Measurements from ENCODE around the genes NDUFAF3, CCDC71, DAG1, RNF123 and UBA7.

- CAGE, long polyA plus RNA, result no peak
- RRBS, result no CpG with 5 or more reads among the region's 10 CpGs
These were observed 2.4 kb downstream of the DALRD3 start for GRCh38 chr3:49015682-49016753.

DNA sequence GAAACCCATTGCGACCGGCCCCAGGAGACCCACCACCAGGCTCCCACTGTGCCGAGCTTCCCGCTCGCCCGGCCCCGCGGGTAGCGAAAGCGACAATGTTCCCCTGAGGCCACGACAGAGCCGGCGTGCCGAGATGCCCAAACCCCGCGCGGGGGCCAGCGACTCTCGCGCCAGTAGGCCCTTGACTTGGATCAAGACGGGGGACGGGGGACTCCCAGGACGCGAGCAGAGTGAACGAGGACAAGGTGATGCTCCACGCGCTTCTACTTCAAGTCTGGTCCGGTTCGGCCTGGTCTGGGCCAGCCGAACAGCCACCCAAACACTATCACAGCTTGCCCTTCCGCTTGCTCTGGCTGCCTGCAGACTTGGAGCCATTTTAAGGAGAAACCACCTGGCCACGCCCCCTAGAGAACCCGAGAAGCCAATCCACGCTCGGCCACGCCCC, 744 bp upstream of the NDUFAF3 start:
- CAGE, long polyA plus RNA, result no peak
- RRBS, result 2% methylated on average over 11 of the region's 36 CpGs

DNA sequence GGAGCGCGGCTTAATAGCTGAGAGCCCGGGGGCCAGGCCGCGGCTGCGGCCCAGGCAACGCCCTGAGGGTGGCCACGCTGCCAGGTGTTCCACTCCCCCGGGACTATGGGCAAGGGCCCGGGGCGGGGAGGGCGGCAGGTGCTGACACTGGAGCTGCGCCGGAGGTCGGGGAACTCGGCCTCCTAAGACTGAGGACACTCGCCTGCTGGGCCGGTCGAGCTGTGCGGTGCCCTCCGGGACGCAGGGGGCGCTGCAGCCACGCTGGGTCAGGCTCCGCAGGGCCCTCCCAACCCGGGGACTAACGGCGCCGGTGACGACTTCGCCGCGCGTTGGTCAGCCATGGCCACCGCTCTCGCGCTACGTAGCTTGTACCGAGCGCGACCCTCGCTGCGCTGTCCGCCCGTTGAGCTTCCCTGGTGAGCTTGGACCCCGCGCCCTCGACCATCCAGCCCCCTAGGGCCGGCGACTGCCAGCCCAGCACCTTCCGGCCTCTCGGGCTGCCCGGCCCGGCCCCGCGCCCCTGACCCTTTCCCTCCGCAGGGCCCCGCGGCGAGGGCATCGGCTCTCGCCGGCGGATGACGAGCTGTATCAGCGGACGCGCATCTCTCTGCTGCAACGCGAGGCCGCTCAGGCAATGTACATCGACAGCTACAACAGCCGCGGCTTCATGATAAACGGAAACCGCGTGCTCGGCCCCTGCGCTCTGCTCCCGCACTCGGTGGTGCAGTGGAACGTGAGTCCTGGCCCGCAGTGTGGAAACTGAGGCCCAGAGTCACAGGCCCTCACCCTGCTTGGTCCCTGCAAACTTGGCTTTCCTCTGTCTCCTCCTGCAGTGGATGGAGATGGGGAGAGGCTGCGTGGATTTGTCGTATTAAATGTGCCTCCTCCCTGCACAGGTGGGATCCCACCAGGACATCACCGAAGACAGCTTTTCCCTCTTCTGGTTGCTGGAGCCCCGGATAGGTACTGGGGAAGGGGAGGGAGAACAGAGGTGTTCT, at the start of gene NDUFAF3:
NDUFAF3 (plus strand) TSS at position 316 of the 998 bp plus-strand sequence.
- CAGE, long polyA plus RNA, result start-site peak on the plus strand centred at position 303 of the sequence, 53 bp wide, 630 and 466 reads in 2 replicates
- RRBS, result 3% methylated on average over 32 of the region's 87 CpGs

DNA sequence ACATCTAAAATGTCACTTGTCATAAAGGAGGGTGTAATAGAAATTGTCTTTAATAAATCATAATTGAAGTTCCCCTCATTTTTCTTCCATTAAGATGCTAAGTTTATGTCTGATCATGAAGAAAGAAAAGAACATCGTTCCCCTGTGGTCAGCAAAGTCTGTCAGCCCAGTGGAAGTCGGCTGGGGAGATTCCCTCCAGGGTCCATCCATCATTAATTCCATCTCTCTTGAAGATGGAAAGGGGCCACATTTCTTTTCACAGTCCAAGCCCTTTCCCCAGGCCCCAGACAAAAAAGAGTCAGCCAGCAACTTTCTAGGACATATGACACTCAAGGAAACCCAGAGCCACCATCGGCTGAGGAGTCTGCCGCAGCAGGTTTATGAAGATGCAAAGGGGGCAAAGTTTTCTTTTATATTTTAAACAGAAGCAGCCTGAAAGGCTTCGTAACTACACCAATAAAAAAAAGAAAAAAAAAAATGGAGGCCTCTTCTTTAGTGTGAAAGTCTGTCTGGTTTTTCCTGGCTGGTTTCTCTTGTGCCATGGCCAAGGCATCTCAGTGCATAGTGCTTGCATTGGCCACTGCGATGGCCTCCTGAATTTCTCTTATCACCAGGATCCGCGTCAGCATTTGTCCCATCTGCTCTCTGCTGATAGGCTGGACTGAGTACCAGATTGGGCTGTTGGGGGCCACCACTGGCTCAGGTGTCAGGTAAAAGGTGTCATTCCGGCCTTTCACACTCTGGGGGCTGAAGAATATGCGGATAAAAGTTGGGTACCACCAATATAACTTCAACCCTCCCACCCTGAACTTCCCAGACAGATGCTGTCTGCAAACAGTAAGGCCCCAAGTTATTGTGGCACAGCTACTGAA, 936 bp upstream of the IMPDH2 start:
- CAGE, long polyA plus RNA, result no peak
- RRBS, result no CpG with 5 or more reads among the region's 10 CpGs

- CAGE, long polyA plus RNA, result no peak
- RRBS, result no CpG with 5 or more reads among the region's 6 CpGs
These were observed 24.5 kb downstream of the QRICH1 start for GRCh38 chr3:49069328-49069875.

DNA sequence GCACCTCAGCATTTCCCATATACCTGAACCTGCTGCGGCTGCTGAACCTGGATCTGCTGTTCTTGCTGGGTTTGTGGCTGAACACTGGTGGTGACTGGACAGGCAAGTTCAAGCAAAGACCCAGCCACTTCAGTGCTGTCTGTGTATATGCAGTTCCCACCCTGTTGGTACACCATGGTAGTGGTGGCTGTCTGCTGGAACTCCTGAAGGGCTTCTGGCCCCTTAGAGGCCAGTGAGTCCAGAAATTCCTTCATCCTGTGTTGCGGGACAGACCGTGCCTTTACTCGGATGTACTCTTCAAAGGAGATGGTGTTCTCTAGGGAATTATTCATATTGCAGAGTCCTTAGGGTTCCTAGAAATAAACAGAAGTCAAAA, 17.2 kb downstream of the QRICH1 start:
- CAGE, long polyA plus RNA, result no peak
- RRBS, result no CpG with 5 or more reads among the region's 4 CpGs

GRCh38 chr3:49121356-49122135, 923 bp upstream of the USP19 start:
- CAGE, long polyA plus RNA, result no peak
- RRBS, result no CpG with 5 or more reads among the region's 19 CpGs

- CAGE, long polyA plus RNA, result no peak
- RRBS, result no CpG with 5 or more reads among the region's 12 CpGs
These were observed 1.5 kb upstream of the USP19 start for GRCh38 chr3:49122136-49122594.

GRCh38 chr3:49166159-49166725, at the start of gene CCDC71:
CCDC71 (minus strand) TSS chr3:49166331.
- CAGE, long polyA plus RNA, result start-site peak on the minus strand at chr3:49166296-49166327, 155 and 84 reads in 2 replicates
- RRBS, result 1% methylated on average over 26 of the region's 46 CpGs

- CAGE, long polyA plus RNA, result no peak
- RRBS, result no CpG with 5 or more reads among the region's 3 CpGs
These were observed 28.8 kb downstream of the USP4 start for GRCh38 chr3:49310993-49311456.

GRCh38 chr3:49358385-49358583, 131 bp upstream of the GPX1 start:
- CAGE, long polyA plus RNA, result no peak
- RRBS, result 1% methylated on average over 8 of the region's 14 CpGs

- CAGE, long polyA plus RNA, result no peak
- RRBS, result 2% methylated on average over 95 of the region's 111 CpGs
These were observed at the start of gene DAG1 for GRCh38 chr3:49470105-49471133. DAG1 (plus strand) TSS chr3:49470267.

GRCh38 chr3:49471134-49471486, 1.0 kb downstream of the DAG1 start:
- CAGE, long polyA plus RNA, result no peak
- RRBS, result no CpG with 5 or more reads among the region's 5 CpGs

DNA sequence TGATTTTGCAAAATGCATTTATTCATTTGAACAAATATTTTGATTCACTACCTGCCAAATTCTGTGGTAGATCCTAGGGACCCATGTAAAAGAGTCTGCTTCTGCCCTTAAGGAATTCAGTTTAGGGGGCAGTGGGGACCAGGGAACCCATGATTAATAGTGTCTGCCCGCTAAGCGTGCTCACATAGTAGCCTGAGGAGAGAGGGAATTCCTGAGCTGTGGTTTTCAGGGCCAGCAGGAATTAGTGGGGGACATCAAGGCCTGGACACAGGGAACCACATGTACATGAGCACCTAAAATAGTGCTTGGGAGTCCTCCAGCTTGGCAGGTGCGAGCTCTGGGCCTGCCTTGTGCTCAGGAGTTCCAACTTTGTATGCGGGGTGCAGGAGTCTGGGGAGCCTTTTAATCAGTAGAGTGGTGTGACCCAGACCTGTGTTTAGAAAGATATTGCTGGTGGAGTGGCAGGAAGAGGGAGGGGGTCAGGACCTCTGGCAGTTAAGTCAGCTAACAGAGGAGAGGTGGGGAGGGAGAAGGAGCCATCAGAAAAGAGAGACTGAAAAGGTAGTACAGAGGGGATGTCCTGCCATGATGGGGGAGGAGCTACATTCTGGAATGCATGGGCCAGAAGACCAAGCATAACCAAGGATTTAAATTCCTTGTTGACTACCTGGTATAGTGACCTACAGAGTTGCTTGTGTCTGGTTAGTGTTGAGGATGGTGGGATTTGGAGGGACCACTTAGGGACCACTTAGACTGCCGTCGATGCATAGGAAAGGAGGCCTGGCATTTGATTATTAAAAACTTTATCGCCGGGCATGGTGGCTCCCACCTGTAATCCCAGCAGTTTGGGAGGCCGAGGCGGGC, 1.9 kb downstream of the DAG1 start:
- CAGE, long polyA plus RNA, result no peak
- RRBS, result no CpG with 5 or more reads among the region's 10 CpGs

- CAGE, long polyA plus RNA, result no peak
These were observed 34.2 kb upstream of the BSN start for GRCh38 chr3:49520138-49520360.

DNA sequence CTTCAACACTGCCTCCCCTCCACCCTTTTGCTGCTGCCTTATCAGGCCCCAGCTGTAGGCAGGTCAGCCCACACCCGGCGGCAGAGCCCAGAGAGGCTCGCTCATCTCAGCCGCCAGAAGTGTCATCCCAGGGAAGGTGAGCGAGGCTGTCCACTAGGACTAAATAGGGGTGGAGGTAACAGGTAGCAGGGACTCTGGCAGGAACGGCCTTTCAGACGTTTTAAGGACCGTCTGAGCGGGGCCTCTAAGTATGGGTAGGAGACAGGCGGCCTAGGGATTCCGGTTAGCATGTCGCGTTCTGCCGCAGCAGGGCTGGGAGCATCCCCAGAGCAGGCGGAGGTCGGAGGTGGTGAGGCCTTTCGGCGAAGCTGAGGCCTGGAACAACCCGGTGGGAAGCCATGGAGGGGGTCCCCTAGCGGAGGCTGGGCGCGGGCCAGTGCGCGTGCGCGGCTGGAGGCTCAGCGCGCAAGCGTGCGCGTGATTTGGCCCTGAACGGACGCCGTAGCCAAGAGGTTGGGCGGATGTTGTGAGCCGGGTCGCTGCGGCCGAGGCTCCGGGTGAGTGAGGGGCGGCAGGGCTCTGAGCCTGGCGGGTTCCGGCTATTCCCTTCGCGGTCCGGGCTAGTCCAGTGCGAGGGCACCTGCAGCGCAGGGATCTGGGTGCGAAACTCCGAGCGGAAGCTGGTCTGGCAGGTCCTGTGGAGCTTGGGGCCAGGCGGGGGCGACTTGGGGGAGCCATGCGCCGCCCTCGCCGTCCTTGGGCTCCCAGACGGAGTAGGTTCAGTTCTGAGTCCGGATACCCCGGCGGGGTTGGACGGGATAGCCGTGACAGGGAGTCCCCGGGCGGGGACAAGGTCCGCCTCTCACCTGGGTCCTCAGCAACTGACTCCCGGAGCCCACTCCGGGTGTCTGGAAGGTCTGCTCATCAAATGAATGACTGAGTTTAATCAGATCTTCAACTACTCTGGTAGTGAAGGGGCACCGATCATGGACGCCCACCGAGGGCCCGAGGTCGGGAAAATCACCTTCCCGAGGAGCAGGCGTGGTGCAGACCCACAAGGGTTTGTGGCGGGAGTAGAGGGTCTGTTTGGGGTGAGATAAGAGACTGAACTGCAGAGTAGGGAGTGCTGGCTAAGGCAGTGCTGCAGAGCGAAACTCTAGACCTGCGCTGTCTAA, at the start of gene RNF123:
RNF123 (plus strand) TSS at position 508 of the 1,175 bp plus-strand sequence.
- CAGE, long polyA plus RNA, result start-site peak on the plus strand centred at position 527 of the sequence, 47 bp wide, 259 and 207 reads in 2 replicates
- RRBS, result 3% methylated on average over 2 of the region's 78 CpGs

DNA sequence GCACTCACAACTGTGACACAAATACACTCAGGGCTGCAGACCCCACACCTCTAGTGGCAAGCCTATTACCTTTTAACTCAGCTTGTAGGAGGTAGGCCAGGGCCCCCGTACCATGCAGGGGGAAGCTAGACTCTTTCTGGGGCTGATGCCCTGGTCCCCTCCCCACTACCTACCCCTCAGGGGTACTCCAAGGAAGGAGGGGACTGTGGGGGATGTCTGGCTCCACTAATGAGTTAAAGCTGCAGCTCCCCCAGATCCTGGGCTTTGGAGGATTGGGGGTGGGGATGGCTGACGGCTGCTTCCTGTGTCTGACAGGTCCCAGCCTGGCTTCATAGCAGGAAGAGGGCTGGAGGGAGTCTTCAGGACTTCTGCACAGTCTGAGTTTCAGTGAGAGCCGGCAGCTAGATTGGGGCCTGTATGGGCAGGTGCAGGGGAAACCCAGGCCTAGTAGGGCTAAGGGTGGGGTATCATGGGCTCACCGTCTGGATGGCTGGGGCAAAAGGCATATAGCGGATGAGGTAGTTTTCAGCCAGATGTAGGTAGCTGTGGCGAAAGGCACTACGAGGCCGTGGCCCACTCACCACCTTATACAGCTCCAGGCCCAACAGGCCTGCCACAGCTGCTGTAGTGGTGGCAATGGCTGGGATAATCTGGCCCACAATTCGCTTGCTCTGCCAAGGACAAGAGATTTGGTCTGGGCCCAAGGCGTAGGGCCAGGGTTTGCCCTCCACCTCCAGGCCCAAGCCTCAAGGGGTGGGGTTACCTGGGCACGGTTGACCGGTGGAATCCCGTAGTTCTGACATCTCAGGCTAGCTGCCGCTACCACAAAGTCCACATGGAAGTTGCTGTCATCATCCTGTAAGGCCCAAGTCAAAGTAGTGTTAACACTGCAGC, 4.4 kb downstream of the INKA1 start:
- CAGE, long polyA plus RNA, result no peak
- RRBS, result no CpG with 5 or more reads among the region's 14 CpGs

DNA sequence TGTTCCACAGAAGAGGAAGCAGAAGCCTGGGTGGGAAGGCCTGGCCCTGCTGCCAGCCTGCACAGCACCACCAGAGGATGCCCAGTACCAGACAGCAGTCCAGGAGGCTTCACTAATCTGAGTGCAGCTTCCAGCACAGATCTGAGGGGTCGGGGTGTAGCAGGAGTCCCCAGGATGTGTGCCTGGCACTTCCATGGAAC, 2.3 kb downstream of the UBA7 start:
- CAGE, long polyA plus RNA, result no peak
- RRBS, result no CpG with 5 or more reads among the region's 1 CpG

GRCh38 chr3:49813804-49814566, at the start of gene UBA7:
UBA7 (minus strand) TSS chr3:49813953.
- CAGE, long polyA plus RNA, result start-site peak on the minus strand at chr3:49813899-49813932, 157 and 104 reads in 2 replicates
- RRBS, result no CpG with 5 or more reads among the region's 11 CpGs

- CAGE, long polyA plus RNA, result no peak
- RRBS, result no CpG with 5 or more reads among the region's 10 CpGs
These were observed 3.0 kb downstream of the MST1R start for GRCh38 chr3:49900419-49901244.

All from AG04450 (cell line).